Epidermal melanocyte (primary cell): ENCODE measurements around the genes SNAP25, KIF16B and SNRPB2.

- RRBS: 10% methylated on average over 6 of the region's 47 CpGs
Observed at GRCh38 chr20:10218518-10219260, at the start of gene SNAP25. Gene SNAP25, plus strand, starts transcription at chr20:10218830.

DNA sequence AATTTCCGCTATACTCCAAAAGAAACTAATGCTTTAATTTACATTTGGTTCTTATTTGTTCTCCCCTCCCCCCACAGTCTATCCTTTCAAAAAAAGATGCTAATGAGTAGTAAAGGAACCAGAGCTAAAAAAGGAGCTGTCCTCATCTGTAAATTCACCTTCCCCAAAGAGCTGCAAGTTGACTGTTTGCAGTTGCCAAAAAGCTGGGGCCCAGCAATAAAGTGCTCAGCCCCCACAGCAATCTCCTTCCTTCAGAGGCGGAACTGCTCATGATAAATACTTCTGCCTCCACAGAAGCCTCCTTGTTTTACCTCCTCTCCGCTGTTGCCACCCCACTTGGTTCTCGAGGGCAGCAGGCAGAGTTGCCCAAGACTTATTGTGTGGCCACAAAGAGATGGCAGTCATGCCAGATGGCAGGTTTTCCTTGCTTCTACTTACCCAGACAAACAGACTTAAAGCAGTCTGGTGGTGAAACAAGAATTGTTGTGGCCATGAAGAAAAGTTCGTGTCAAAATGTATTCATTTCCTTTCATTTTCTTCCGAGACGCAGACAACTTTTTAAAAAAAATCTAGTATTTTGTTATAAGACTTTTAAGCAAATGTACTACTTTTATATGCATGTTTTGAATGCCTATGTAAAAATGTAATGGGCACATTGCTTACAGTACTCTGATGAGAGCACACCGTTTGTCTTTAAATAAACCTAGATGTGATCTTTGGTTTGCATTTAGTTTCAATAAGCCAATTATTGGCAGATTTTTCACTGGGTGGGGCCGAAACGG lies 66.4 kb downstream of the SLX4IP start:
- RRBS: no CpG with 5 or more reads among the region's 10 CpGs

GRCh38 chr20:10638822-10640166 lies 34.5 kb downstream of the JAG1 start:
- RRBS: no CpG with 5 or more reads among the region's 33 CpGs

- RRBS: no CpG with 5 or more reads among the region's 2 CpGs
Observed at GRCh38 chr20:13754121-13754702, 30.5 kb downstream of the ESF1 start.

- RRBS: no CpG with 5 or more reads among the region's 4 CpGs
Observed at GRCh38 chr20:13775842-13776395, 8.8 kb downstream of the ESF1 start.

DNA sequence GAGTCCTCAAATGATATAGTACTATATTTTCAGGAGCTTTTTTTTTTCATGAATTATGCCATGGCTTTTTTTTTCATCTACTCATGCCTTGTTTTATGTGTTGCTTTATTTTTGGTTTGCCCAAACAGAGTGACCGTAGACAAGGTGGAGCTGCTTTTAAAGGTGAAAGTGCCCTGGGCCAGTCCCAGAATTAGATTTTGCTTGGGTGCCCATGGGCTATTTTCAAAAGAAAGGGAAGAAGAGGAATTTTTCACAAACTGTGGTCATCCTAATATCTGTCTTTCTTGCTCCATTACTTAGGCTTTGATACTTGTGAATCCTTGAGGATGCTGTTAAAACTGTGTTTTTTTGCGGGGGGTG lies 66.7 kb downstream of the NDUFAF5 start:
- RRBS: no CpG with 5 or more reads among the region's 2 CpGs

DNA sequence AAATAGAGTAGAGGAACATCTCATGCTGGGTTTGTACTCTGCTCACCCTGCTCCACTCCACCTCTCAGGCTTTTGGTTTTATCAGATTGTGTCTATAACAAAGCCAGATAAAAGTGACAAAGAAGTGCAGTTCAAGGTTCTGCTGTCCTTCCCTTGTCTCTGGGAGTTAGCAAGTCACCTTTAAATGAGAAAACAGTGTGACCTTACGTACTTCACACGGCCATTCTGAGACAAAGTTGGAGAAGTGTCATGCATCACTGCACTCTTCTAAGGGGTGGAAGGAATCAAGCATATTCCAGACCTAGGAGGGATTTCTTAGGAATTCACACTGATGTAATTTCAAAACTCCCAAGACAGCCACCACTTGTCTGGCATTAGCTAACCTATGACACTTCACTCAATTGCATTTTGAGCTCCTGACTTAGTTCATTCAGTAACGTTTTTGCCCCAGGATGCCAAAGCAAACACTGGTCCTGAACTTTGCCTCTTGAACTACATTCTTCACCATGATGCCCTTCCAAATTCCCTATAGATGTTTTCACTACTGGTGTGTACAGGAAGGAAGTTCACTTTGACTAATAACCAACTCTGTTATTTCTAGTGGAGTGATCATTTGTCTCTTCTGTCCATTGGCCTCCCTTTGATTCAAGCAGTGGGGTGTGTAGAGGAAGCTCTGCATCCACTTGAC lies 647.5 kb upstream of the FLRT3 start:
- RRBS: no CpG with 5 or more reads among the region's 3 CpGs

- RRBS: no CpG with 5 or more reads among the region's 9 CpGs
Observed at GRCh38 chr20:16283785-16284546, 289.3 kb downstream of the KIF16B start.

- RRBS: no CpG with 5 or more reads among the region's 8 CpGs
Observed at GRCh38 chr20:16463029-16463635, 110.1 kb downstream of the KIF16B start.

GRCh38 chr20:16530507-16530803 lies 42.8 kb downstream of the KIF16B start:
- RRBS: no CpG with 5 or more reads among the region's 8 CpGs

DNA sequence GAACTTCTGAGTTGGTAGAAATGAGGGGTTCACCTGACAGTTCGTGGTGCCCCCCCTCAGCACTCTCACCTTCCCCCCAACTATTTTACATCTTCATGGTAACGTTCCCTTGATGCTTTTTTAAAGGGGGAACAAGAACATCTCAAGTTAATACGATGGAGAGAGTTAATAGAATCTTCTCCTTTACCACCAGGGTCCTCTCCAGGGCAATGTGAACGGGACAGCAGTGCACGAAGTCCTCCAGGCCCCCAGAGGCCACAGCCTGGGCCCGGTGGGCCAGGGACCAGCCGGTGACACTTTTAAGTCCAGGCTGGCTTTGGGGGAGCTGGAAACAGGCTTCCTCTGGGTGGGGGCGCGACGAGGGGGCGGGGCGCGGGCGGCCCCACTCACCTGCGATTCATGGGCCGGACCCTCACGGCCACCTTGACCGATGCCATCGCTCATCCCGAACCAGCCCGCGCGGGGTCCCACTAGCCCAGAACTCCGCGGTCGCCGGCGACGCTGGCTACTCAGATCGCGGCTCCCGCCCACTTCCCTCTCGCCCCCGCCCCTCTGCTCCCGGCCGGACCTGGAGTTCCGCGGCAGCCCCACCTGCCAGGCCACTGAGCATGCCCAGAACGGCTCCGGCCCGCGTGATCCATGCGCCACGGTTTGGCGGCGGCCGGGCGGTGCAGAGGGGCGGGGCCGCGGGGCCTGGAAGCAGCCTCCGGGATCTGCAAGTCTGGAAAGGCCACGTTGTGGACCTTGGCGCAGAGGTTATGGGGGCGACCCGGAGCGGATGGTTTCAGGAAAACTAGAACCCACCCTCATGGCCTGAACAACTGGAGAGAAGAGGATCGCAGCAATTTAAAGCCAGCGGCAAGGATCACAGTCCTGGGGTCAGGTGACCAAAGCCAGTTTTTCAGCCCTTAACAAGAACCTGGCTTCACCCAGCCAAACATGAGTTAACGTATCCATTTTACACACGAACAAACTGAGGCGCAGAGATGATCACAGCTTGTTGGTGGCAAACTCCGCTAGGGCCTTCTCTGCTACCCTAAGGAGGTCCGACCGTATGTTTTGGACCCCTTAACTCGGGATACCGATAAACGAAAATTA lies at the start of gene KIF16B:
KIF16B (minus strand) TSS at position 610 of the 1,098 bp plus-strand sequence.
- RRBS: 3% methylated on average over 38 of the region's 68 CpGs

DNA sequence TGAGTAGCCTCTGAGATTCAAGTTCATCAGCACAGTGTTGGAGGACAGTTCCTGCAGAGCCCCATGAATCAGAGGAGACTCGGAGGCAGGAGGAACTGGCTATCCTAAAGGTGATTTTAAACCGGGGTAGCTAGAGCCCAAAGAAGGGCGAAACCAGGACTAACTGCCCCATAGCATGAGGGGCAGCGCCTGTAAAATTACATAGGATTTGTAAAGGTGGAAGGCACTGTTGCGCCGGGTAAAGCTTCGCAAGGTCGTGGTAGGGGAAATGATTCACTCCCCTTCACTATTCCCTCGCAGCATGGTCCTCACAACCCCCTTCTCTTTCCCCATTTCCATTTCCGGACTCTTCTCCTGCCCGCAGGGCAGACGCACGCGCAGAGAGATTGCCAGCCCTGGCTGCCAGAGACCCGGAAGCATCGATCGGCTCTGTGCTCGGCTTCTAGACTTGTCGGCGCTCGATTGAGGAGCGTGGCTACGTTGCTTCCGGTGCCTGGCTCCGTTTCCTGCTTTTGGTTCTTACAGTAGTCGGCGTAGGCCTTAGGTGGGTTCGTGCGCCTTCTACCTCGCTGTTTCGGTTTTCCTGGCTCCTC lies at the start of gene SNRPB2:
SNRPB2 (plus strand) TSS at position 506 of the 593 bp plus-strand sequence.
- RRBS: 13% methylated on average over 18 of the region's 31 CpGs

DNA sequence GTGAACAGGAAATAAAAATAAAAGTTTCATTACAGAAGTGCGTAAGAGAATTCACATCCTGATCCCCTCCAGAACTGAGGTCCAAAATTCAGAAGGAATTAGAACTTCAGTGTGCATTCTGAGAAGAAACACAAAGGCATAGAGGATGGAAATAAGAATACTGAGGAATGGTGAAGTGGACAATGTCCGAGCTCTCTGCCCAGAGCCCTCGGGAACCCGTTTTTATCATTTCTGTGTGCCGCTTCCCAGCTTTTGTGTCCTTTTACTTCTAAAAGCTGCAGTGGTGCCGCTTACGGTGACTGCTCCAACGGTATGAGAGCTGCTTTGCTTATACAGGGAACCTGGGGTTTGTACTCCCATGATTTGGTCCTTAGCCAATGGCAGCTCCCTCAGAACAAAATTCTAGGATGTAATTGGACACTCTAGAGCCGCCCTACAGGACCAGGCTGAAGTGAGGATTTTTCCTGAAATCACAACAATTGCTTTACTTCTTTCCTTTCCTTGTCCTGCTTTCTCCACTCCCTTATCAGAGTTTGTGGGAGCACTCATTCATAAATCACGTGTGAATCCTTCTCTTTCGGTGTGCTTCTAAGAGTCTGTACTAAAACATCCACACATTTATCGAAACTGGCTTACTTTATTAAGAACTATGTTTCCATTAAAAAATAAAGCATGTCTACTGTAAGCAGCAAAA lies 24.2 kb upstream of the PCSK2 start:
- RRBS: no CpG with 5 or more reads among the region's 12 CpGs

- RRBS: no CpG with 5 or more reads among the region's 3 CpGs
Observed at GRCh38 chr20:17562618-17563137, 7.2 kb upstream of the DSTN start.

- RRBS: no CpG with 5 or more reads among the region's 15 CpGs
Observed at GRCh38 chr20:17611392-17611912, 41.6 kb downstream of the DSTN start.

DNA sequence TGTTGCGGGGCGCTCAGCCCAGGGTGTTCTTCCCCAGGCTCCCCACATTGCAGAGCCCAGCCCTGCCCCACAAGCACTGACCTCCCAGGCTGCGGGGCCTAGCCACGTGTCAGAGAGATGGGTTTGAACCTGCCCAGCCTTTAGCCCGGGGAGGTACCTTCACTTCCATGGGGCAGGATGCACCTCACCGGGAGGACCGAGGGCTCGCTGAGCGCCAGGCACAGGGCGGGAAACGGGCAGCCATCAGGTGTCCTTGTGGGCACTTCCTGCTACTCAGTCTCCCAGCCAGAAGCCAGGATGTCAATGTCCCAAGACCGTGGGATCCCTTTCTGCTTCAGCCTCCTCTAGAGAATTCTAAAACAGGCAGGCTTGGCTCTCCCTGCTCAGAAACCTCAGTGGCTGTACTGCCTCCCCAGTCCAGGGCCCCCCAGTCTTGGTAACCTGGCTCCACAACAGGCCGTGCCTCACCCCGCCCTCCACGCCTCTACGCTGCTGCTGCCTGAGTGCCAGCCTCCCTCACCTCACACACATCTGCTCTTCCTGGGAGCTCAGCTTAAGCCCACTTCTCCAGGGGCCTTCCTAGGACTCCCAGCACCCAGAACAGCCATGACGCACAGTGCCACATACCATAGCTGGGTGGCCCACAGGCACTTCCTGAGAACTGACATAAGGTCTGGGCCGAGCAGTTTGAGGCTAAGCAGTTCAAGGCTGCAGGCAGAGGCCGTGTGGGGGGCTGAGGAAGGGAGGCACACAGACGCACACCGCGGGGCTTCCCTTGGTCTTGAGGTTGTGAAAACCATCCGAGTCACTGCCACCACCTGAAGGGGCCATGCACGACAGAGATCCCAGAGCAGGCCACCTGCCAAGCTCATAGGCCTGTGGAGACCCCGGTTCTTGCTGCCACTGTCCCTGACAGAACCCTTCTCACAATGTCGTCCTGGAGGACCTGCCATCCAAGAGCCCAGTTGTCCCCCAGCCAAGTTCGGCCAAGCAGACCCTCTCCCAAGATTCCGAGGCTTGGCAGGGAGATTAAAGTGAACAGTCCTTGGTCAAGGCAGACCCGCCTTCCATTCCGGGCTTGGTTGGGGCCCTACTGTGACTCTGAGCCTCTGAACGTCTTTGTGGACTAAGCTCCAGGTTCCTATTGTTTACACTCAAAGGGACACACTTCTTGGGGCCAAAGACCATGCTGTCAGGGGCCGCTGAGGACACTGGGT lies 42.5 kb downstream of the DSTN start:
- RRBS: no CpG with 5 or more reads among the region's 32 CpGs

DNA sequence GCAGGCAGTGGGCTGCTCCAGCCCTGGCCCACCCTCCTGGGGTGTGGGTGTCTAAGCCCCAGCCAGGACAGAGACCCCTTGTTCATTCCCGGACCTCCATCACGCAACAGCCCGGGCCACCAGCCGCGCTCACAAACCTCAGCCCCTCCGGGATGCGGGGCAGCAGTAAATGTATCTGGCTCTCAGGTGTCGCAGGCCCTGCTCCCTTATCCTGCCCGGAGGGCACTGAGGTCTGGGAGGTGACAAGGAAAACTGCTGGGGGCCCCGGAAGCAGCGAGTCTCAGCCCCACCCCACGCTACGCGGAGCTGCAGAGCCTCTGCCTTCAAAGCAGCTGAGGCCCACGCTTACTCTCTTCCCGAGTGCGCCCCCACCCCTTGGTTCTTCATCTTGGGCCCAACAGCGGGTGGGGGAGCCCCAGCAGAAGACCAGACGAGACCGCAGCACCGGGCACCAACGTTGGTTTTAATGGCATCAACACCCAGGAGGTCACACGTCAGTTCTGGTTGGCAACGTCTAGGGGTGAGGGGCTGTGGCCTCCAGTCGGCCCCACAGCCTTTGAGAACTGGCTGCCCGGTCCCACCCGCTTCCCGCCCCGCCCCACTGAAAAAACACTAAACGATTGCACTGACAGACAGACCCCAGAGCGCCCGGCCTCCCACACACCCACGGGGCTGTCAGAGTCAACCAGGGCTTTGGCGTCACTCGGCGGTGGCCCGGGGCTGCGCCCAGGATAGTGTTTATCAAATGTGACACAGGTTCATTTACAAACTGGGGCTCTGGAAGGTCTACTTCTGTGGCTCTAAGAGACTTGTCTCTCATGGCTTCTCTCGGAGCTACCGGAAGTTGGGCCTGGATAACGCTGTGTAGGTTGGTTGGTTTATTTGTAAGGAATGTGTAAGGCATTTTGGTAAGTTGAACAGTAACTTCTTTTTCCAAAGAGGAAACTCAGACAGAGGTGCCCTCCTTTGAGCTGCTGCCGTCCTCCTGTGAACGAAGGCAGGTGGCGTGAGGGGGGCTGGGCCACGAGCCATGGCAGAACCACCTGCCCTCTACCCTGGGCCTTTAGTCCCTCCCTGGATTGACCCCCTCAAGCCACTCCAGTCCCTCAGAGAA lies 43.7 kb downstream of the DSTN start:
- RRBS: 86% methylated on average over 15 of the region's 45 CpGs

DNA sequence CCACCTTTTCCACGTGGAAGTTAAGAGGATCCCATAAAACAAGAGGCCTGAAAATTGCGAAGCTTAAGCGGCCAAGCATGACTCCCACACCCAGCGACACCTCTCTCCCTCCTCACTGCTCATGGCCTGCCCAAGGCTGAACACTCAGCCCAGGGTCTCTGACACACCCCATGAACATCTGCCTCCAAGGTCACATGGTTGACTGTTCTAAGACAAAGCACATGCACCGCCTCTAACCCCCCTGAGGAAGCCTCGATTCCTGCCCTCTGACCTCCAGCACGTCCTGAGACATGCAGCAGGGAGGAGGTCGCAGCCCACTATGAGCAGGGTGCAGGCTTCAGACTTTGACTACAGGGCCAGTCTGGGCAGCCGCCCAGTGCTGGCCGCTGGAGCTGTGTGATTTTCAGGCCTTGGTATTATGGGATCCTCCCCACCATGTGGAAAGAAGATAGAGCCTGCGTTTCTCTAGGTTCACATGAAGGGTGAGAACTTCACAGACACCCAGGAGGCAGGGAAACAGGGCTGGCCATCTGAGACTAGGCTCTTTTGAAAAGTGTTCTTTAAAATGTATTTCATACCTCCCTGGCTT lies 46.2 kb downstream of the RRBP1 start:
- RRBS: no CpG with 5 or more reads among the region's 11 CpGs